T-cell (primary cell): ENCODE results near the gene HSPA8.

- PRO-cap, 7 experiments, result no peak in any of the 7 experiments
These were observed 27.3 kb downstream of the SORL1 start for GRCh38 chr11:121479412-121479746.

DNA sequence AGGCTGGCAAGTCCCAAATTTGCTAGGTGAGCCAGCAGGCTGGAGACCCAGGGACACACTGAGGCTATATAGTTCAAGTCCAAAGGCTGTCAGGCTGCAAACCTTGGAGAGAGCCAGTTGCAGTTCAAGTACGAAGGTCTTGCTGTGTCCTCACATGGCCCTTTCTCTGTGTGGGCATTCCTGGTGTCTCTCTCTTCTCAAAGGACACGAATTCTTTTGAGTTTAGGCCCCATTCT, 135.1 kb downstream of the SORL1 start:
- PRO-cap, 7 experiments, result no peak in any of the 7 experiments

DNA sequence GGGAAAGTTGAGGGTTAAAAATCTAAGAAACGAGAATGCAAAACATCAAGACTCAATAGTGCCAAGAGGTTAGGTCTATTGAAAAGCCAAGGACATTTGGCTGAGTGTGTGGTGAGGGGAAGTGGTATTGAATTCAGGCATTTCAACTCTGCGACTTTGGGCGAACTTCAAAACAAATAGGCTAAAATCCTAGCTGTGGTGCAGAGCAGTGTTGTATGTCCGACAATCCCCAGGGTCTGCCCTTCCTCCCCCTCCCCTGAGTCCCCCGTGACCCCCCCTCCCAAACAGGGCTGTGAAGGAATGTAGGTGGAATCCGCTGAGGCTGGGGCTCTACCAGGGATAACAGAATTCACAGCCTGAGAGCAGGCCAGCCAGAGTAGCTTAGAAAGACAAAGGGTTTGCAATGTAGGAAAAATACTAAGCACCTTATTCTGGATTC, 315.3 kb downstream of the BLID start:
- PRO-cap, 7 experiments, result no peak in any of the 7 experiments

DNA sequence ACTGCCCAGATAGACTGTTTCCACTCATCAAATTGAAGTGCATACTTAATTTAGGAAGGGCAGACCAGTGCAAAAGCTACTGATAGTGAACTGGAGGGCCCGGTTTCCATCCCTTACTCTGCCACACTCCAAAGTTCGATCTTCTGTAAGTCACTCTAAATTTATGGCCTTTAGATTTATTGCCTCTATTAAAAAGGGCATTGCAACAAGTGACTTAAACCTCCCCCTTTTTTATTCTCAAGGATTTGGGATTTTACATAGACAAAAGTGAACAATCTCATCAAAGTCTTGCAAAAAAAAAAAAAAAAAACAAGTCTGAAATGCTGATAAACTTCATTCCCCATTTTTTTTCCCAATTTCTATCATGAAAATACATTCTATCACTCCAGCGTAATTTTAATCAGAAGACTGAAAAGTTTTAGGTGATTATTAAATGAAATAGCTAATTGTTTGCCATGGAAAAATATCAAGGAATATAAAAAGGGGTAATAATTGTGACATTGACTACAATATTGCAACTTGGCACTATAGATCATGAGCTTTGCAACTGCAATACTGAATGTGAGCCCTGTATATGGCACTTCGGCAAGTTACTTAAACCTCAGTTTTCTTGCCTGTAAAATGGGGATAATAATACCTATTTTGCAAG, 26.0 kb downstream of the BLID start:
- PRO-cap, 7 experiments, result no peak in any of the 7 experiments

GRCh38 chr11:122104259-122104814, 11.7 kb downstream of the BLID start:
- PRO-cap, 7 experiments, result no peak in any of the 7 experiments

GRCh38 chr11:122146481-122146742, 30.4 kb upstream of the BLID start:
- PRO-cap, 7 experiments, result peak in 2 of 7 experiments; most common minus-strand start chr11:122146590 (in 2)

GRCh38 chr11:122230042-122230740, 114.2 kb upstream of the BLID start:
- PRO-cap, 7 experiments, result no peak in any of the 7 experiments

DNA sequence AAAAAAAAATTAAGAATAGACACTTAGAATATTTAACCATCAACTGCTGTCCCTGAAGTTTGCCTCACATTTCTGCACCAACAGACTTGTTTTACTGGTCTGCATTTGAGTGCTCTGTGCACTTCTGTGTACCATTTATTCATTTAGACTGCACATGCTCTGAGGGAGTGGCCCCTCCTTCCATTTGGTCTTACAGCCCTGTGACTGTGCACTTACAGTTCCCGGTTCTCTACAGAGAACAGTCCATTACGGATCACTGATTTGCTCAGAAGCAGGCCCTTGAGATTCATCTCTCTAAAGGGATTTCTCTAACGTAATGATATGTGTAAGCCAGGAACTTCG, 247.2 kb upstream of the BLID start:
- PRO-cap, 7 experiments, result no peak in any of the 7 experiments

DNA sequence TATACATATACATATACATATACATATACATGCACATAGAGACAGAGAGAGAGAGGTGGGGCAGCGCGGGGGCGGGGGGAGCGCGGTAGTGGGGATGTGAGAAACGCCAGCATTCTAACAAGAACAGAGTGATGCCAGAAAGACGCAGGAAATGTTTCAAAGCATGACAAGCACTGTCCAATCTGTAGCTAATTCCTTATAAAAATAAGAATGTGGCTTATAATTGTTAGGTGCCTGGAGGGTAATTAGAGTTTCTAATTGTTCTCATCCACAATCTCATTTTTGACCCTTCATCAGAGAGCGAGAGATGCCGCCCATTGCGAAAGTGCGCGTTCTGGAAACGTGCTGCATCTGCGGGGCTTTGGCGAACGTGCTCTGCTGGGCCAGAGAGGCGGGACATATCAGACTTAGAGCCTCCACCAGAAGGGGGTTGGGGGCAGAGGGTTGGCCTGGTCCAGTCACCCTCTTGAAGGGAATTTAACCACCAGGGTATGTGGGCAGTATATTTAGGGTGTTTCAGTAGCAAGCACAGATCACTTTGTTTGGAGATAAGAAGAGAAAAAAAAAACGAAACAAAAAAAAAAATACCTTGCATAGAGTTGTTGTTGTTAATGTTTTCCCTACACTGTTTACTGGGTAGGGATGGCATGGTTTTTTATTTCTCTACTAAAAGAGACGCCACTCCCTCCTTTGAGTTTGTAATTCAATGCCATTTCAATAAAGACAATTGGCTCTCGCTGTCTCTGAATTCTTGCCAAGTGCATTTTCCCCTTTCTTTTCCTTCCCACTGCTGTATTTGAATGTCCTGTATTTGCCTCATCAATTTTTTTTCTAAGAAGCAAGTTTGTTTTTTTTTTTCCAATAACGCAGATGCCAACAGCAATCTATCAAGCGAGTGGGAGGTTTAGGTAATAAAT, 214.1 kb upstream of the UBASH3B start:
- PRO-cap, 7 experiments, result no peak in any of the 7 experiments

GRCh38 chr11:122672898-122673424, 17.4 kb downstream of the UBASH3B start:
- PRO-cap, 7 experiments, result no peak in any of the 7 experiments

DNA sequence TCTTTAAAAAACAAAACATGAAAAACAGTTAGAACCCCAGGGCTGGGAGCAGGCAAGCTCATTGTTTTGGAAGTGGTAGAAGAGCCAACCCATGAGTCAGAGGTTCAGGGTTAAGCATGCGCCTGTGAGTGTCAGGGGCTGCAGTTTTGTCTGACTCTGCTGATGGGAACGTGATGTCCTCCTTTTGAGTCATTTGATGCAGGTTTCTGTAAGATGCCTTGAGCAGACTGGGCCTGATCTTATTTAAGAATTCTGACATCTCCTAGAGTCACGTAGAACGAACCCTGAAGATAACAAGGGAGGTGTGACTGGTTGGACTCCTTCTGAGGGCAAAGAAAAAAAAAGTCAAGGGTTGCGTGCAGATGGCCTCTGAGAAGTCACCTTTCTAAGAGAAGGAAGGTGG, 53.6 kb upstream of the CRTAM start:
- PRO-cap, 7 experiments, result no peak in any of the 7 experiments

DNA sequence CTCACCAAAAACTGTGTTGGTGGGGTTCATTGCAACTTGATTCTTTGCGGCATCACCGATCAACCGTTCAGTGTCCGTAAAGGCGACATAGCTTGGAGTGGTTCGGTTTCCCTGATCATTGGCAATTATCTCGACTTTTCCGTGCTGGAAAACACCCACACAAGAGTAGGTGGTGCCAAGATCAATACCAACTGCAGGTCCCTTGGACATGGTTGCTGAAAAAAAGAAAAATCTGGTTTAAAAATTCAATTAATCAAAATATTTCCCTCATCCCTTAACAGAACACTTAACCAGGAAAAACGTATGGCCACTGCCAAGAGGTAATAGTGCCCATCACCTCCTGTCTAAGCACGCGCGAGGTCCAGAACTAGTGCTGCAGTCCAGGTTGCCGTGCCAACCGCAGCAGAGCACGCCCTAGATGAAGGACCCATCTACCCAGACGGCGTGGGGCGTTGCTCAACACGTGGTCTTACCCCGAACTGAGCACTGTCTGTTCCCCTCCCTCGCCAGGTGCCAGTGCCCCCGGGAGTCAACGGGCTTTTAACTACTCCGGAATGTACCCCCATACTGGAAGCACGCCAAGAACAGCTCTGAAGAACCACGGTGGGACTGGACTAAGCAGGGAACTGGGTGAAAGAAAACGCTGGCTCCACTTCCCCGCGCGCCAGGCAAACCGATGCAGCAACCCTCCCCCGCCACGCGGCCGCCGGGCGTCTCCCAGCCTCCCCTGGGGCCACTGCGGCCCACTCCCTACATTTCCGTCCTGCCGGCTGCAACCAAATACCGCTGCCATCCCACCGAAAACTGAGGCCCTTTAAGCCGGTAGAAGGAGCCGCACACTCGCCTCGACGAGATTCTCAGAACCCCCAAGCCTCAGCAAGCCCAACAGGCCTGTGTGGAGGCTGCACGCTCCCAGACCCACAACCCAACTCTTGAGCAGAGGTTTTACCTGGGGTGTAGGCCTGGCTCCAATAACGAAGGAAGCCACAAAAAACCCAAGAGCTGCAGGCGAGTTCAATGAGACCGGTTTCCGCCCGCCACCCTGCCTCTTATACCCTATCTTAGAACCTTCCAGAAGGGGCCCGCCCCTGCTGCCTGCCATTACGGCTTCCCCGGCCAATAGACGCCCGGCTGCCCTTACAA, at the start of gene HSPA8:
Gene HSPA8, minus strand, starts transcription at position 1,022 of the 1,143 bp plus-strand sequence.
- PRO-cap, 7 experiments, result peak in 7 of 7 experiments; most common plus-strand start position 544 of the sequence (in 1); most common minus-strand start position 1,025 of the sequence (in 6)

DNA sequence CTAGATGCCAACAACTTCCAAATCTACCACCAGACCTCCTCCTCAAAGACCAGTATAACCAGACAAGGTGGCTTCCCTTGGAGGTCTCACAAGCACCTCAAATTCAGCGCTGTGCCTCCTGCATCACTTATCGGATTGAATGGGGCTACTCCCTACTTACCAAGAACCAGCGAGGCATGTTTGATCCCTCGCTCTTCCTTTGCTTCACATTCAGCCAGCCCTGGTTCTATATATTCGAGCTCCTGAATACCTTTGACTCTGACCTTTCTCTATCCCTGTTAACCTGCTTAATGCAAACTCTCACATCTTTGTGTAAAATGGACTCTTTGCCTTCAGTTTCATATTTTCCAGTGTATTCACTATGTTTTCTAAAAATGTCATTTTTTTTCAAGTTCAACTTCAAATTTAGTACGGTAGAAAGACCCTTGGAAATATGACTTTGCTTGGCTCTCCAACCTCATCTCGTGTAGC, 48.3 kb downstream of the CLMP start:
- PRO-cap, 7 experiments, result no peak in any of the 7 experiments

DNA sequence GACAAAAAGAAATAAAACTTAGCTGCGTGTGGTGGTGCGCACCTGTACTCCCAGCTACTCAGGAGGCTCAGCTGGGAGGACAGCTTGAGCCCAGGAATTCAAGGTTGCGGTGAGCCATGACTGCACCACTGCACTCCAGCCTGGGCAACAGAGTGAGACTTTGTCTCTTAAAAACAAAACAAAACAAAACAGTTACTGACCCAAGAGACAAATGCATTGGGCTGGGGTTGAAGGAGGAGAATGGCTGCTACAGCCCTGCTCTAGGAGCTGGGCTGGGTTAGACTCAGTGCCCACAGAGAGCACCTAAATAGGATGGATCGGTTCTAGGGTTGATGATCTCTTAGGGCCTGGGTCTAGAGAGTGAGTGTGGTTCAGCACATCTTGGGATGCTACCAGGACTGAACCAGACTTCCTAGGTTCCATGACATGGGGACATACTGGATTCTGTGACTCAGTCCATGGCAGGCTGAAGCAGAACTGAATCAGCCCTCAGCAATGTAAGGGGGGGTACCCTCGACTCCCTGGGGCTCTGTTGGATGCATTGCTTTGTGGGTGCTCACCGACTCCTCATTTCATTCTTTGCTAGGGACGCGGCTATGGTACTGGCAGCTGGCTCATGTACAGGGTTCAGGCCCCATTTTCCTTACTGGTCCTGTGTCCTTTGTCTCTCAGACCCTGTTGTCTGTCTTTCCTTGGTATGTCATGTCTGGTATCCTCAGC, 883 bp upstream of the GRAMD1B start:
- PRO-cap, 7 experiments, result no peak in any of the 7 experiments

DNA sequence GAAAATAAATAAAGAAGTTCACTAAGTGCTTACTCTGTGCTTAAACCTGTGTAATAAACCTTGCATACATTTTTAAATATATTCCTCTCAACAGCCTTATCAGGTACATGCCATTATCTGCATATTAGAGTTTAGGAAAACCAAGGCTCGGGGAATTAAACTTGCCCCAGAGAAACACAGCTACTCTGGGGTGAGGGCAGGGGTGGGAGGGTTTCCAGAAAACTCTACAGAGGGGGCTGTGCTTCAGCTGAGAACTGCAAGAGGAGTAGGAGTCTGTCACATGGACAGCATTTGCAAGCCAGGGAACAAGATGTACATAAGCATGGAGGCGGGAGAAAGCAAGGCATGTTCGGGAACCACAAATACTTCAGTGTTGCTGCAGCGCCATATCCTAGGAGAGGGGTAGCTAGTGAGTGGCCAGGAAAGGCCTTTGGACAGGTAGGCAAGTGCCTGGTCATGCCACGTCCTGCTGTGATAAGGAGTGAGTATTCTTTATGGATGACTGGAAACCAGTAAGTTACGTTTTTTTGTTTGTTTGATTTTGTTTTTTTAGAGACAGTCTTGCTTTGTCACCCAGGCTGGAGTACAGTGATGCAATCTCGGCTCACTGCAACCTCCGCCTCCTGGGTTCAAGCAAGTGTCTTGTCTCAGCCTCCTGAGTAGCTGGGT, 57.1 kb downstream of the GRAMD1B start:
- PRO-cap, 7 experiments, result no peak in any of the 7 experiments

DNA sequence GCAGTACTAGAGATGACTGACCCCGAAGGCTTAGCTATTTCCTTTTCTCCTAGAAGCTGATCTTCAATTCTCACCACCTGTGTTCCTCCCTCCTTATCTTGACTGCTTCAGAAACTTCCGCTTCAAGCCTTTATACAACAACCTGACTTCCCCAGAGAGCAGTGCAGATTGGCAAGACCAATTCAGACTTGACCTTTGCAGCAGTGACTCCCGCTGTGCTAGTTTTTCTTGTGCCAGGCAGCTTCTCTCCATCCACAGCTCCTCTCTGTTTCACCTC, 74.2 kb downstream of the GRAMD1B start:
- PRO-cap, 7 experiments, result no peak in any of the 7 experiments

GRCh38 chr11:123559847-123560472, 94.5 kb downstream of the SCN3B start:
- PRO-cap, 7 experiments, result peak in 2 of 7 experiments; most common plus-strand start chr11:123560268 (in 2); most common minus-strand start chr11:123560118 (in 2)

DNA sequence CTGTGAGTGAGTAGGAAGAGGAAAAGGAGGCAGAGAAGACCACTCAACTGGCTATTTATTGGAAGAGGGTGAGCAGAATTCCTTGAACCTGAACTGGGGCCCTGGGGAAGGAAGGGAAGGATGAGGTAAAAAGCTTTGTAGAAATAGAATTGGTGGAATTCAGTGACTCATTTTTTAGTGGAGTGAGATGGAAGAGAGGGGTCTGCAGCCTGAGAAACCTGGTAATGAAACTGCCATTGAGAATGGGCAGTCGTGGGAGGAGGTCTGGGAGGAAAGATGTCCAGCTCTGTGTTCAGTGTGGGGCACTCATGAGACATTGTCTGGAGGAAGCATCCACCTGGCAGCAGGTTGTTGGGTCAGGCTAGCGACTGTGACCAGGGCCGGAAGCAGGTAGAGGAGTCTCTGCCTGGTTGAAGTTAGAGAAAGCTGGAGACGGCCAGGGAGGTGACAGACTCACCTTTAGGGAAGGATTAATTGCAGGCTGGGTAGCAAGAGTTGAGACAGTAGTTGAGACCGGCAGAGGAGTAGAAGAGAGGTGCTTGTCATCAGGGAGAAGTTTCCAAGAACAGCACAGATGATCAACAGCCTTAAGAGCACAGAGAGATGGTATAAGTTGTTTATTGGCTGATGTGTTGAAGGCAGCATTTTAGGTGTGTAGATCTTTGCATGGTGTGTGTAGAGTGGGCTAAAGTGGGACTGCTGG, 79.9 kb downstream of the SCN3B start:
- PRO-cap, 7 experiments, result no peak in any of the 7 experiments

- PRO-cap, 7 experiments, result no peak in any of the 7 experiments
These were observed 66.9 kb downstream of the SCN3B start for GRCh38 chr11:123587536-123587976.

- PRO-cap, 7 experiments, result no peak in any of the 7 experiments
These were observed 63.9 kb downstream of the SCN3B start for GRCh38 chr11:123590190-123591302.